SK-N-MC (cell line): ENCODE data around the gene FAM78A.

- RRBS: no CpG with 5 or more reads among the region's 4 CpGs
Measured at GRCh38 chr9:130782583-130782906, 52.5 kb upstream of the ABL1 start.

GRCh38 chr9:130858036-130859107 lies 23.3 kb downstream of the ABL1 start:
- RRBS: no CpG with 5 or more reads among the region's 26 CpGs

DNA sequence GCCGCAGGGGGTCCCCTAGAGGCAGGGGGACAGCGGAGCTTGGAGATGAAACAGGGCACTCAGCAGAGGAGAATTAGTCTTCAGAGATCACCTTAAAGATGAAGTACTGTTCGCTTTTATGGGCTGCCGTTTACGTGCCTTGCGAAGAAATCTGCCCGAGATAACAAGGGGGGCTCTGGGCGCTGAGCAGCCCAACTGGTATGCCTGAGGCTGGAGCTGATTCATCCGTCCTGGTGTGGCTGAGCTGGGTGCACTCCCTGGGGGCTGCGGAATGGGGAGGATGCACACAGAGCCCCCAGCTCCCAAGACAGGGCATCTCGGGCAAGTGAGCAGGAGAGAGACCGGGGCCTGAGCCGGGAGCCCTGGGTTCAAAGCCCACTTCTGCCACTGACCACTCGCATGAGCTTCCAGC lies 5.9 kb downstream of the FIBCD1 start:
- RRBS: no CpG with 5 or more reads among the region's 14 CpGs

- RRBS: no CpG with 5 or more reads among the region's 12 CpGs
Measured at GRCh38 chr9:131225208-131226493, 50.7 kb downstream of the FAM78A start.

GRCh38 chr9:131238985-131239876 lies 37.1 kb downstream of the FAM78A start:
- RRBS: no CpG with 5 or more reads among the region's 23 CpGs

- RRBS: 8% methylated on average over 64 of the region's 132 CpGs
Measured at GRCh38 chr9:131276408-131277355, at the start of gene FAM78A. Gene FAM78A (minus strand): TSS chr9:131276510.

GRCh38 chr9:131279210-131279674 lies 2.9 kb upstream of the FAM78A start:
- RRBS: no CpG with 5 or more reads among the region's 7 CpGs

DNA sequence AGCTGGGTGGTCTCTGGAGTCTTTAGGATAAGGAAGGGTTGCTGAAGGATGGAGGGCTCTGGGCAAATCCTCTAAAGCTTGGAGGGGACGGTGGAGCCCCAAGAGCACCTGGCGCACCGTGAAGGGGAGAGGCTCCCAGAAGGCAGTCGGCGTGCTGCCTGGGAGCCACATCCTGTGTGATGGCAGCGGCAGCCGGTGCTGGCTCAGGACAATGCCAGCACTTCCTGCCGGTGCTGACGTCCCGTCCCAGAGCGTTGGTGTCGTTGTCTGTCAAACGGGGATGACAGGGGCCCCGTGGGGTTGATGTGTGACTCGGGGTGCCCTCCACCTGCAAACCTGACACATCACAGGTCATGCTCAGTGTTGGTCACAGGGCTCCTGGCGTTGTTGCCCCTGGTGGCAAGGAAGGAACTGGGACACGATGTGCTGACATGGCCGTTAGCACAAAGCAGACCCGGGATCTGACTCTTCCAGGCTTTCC lies 21.2 kb downstream of the PLPP7 start:
- RRBS: no CpG with 5 or more reads among the region's 19 CpGs

DNA sequence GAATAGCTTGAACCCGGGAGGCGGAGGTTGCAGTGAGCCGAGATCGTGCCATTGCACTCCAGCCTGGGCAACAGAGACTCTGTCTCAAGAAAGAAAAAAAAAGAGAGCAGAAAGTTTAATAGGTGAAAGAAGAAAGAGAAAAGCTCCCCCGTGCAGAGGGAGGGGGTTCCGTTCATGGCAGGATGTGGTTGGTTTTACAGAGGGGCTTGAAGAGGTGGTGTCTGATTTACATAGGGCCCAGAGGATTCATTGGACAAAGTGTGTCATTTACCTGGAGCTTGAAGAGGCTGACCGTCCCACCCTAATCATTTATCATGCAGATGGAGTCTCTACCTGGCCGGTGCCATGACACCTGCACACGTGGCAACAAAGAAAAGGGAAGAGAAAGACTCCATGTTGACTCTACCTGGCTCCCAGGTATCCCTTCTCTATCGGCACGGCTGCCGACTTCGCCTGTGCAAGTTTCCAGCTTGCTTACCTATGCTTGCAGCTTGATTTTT lies 35.4 kb upstream of the PRRC2B start:
- RRBS: no CpG with 5 or more reads among the region's 13 CpGs

DNA sequence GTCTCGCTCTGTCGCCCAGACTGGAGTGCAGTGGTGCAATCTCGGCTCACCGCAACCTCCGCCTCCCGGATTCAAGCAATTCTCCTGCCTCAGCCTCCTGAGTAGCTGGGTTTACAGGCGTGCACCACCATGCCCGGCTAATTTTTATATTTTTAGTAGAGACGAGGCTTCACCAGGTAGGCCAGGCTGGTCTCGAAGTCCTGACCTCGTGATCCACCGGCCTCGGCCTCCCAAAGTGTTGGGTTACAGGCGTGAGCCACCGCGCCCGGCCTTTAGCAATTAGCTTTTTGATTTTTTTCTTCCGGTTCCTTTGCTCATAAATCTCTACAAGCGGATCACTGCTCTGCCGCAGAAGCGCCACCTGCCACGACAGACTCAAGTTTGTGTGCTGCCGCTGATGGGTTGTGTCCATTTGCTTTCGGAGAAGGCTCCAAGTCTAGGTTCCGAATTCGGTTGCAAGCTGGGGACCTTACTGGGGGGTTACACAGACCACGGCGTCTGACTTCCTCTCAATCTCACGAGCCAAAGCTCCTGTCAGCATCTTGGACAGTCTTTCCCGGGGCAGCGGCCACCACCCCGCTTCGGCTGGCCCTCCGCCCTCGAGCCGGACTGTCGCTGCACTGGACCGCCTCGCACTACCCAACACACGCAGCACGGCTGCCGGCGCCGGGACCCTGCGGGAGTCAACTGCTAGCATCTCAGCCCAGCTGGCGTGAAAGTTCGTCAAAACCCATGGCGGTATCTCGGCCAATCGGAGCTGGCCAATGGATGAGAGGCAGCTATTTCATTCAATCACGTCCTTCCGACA lies 20.9 kb upstream of the PRRC2B start:
- RRBS: 4% methylated on average over 14 of the region's 52 CpGs

DNA sequence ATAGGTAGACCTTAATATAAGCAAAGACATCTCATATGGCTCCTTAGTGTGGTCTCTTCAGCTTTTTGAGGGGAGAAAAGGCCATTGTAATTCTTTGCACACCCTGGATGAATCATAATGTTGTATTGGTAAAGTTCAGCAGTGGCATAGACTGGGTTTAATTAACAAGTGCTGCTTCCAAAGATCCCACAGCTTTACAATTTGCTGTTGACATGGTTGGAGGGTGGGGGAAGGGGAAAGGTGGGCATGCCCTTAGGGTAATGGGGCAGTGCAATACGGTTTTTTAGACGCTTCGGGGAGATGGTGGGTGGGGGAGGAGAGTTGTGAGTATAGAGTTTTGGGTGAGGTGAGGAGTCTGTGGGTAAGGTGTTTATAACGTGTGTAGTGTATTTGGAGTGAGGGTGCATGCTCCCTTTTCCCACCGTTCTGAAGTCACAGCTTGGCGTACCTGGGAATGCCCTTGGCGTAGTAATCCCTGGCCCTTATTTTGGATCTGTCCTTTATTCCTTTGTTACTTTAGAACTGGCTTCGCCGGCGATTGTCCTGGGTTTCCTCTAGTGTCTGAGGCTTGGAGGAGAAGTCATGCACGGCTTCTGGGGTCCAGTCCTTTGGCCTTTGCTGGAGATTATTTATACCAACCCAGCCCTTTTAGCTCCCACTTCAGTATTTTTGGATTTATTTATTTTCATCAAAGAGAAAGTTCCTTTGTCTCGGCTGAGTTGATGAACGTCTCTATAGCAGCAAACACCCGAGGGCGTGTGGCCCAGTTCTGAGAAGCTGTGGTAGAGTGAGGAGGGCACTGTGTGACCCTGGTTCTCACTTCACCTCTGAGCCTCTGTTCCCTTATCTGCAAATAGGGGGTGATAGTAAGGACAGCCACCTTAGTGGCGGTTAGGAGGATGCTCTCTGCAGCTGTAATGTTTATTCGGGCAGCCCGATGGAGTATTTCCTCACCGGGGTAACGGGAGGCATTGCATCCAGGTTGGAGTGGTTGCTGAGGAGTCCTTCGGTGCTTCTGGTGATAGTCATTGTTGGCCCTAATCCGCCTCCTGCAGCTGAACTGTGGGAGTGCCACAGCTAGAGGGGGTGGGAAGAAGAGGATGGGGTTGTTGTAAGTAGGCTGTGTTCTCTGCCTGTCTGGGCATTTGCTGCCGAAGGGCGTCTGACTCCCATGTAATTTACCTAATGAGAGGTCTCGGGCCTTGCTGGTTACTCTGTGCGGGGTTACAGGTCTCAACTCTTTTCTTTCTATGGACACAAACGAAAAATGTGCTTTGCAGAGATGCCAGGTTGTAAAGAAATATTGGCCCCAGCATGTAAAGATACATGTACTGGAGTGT lies 13.6 kb downstream of the PRRC2B start:
- RRBS: no CpG with 5 or more reads among the region's 27 CpGs

DNA sequence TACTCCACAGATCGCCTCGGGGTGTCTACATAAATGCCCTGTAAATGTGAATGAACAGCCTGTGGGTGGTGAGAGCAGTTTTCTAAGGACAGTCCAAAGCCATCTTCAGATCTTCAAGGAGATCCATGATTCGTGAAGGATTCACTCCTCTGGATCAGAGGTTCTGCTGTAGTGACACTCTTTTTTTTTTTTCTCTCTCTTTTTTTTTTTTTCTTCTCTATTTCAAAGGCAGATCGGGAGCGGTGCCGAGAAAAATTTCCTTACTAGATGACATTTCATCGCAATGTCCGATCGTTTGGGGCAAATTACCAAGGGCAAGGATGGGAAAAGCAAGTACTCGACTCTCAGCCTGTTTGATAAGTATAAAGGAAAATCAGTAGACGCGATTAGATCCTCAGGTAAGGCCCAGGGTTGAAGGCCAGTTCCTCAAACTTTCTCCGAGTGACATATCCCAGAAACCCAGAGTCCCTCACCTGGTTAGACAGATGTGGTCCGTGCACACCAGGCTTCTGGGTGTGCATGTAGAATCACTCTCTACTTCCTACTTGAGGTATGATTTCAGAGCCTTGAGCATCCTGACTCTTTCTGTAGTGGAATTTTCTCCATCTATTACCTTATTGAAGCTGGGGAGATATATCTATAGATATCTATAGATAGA lies 36.1 kb downstream of the PRRC2B start:
- RRBS: no CpG with 5 or more reads among the region's 14 CpGs

GRCh38 chr9:131475129-131475736 lies 27.5 kb upstream of the POMT1 start:
- RRBS: 95% methylated on average over 4 of the region's 33 CpGs

GRCh38 chr9:131499685-131500342 lies 2.9 kb upstream of the POMT1 start:
- RRBS: no CpG with 5 or more reads among the region's 13 CpGs

DNA sequence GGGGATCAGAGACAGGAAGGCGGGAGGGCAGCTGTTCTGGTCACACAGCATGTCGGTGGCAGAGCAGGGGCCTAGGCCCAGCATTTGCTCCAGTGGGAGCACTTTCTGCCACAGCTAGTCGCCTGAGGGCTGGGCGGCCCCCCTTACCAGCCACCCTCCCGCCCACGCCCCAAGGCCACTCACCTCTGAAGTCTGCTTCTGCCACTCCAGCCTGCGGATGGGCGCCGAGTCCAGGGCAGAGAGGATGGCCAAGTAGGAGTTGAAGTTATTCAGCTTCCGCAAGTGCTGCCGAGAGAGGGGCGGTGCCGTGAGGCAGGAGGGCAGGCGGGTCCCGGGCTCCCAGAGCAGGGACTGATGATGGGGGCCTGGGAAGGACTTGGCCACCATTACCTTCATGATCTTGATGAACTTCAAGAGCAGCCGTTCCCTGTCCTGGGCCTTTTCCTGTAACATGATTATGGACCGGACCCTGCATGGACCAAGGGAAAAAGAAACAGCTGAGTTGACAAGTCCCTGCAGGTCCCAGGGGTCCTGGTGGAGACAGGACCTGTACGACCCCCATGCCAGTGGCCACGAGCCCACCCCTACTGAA lies 38.9 kb downstream of the PRRT1B start:
- RRBS: no CpG with 5 or more reads among the region's 19 CpGs

GRCh38 chr9:131621385-131622320 lies 76.3 kb downstream of the PRRT1B start:
- RRBS: no CpG with 5 or more reads among the region's 31 CpGs

DNA sequence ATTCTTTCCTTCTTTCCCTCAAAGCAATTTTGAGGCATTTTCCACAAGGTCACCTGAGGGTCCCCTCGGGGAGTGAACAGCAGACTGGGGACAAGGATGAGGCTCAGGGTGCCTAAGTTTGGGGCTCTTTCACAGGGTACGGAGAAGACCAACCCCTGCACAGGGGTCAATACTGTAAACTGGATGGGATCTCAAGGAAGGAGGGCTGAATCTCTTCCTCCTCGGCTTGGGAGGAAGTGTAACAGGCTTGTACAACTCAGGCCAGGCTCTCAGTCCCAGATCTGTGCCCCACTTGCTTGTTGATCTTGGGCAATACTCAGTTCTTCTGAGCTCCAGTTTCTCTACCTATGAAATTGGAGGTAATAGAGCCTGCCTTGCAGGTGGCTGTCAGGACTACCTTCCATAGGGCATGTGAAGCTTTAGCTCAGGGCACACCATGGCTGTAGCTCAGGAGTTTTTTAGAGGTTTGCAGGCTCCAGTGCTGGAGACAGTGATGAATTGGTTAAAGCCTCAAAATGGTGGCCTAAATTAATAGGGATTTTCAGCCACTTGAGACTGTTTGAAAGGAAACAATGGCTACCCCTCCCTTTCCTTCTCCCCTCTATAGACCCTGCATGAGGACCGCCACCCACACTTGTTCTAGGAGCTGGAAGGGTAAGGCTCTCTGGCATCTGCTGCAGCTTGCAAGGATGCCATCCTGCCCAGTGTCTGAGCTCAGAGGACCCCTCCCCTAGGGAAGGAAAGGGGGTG lies 78.7 kb downstream of the PRRT1B start:
- RRBS: no CpG with 5 or more reads among the region's 4 CpGs

GRCh38 chr9:131641454-131642003 lies 96.2 kb downstream of the PRRT1B start:
- RRBS: no CpG with 5 or more reads among the region's 12 CpGs

GRCh38 chr9:131728427-131728946 lies 11.4 kb downstream of the RAPGEF1 start:
- RRBS: no CpG with 5 or more reads among the region's 4 CpGs

DNA sequence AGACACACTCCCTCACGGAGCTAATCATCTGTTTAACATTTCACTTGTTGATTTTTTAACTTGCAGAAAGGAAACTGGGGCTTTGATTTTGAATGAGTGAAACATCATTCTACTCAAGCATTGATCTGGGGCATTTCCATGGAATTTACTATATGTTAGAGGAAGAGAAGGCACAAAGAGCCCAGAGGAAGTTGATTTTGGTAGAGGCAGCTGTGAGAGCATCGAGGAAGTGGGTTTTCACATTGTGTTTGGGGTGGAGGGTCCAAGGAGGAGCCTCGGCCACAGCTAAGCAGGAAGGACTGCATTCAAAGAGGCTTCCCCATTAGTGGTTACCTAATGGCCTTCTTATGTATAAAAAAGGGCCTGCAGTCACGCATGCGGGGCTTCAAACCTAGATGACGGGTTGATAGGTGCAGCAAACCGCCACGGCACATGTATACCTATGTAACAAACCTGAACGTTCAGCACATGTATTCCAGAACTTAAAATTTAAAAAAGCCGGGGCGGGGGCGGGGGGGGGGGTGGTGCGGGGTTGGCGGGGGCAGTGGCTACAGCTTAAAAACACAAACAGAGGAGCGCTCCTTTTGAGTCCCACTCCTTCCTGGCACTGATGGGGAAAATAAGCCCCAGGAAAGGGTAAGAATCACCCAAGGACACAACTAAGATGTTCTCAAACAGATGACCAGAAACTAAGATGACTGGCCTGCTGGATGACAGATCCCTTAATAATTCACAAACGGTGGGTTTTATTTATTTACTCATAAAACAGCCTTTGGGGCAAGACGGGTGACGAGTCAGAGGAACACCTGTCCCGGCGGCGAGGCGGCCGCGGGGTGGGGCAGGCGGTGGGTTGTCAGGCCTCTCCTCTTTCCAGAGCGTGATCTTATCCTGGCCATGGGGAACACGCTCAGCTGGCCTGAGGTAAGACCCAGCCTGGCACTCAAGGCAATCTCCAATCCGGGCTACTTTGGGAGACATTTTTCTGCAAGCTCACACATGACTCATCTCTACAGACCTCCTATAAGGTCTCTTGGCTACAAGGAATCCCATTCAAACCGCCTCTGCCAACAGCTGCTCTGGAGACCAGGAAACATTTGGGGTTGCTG lies 6.7 kb downstream of the RAPGEF1 start:
- RRBS: no CpG with 5 or more reads among the region's 29 CpGs